Parietal lobe (tissue), 2 donors: ENCODE data around the genes OR5AP2, OR9G1, PRG2, SLC43A1 and OR5B17.

DNA sequence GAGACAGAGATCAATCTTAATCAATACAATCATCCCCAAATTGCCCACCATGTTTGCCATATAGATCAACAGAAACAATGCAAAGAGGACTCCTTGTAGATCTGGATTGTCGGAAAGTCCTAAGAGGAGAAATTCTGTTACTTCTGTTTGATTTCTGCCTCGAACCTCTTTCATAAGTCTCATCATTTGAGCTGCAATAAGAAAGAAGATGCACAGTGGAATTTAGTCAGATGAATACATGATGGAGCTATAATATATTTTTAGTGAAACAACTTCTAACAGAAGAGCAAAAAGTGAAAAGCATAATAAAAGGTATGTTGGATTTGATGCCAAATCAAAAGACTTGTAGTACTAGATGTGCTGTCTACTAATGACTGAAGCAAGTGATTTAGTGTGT, at the start of gene OR5AP2:
TSS of gene OR5AP2 (minus strand) at position 183 of the 397 bp plus-strand sequence.
- RAMPAGE, long total RNA: no peak

DNA sequence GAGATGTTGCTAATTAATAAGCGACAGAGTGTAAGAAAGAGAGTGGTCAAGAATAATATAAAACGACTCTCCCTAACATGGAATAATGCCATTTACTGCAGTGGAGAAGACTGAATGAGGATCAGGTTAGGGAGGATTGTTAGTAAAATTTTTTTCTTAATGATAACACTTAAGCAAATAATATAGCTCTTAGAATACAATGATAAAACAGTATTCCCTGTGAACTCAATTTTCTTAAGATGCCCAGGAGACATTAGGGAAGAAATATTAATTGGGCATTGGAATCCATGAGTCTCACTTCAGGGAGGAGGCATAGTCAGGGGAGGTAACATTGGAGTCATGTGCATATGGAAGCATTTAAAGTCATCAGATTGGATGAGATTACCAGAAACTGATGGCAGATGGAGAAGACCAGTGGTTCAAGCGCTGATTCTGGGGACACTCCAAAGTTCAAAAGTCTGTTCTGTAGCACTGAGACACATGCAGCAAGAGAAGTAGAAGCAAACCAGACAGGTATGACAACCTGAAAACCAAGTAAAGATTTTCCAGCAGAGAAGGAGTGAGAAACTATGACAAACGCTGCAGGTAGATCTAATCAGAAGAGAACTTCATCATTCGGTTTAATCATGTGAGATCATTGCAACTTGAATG, at the start of gene OR9G1:
TSS of gene OR9G1 (plus strand) at position 418 of the 651 bp plus-strand sequence.
- RAMPAGE, long total RNA: no peak

DNA sequence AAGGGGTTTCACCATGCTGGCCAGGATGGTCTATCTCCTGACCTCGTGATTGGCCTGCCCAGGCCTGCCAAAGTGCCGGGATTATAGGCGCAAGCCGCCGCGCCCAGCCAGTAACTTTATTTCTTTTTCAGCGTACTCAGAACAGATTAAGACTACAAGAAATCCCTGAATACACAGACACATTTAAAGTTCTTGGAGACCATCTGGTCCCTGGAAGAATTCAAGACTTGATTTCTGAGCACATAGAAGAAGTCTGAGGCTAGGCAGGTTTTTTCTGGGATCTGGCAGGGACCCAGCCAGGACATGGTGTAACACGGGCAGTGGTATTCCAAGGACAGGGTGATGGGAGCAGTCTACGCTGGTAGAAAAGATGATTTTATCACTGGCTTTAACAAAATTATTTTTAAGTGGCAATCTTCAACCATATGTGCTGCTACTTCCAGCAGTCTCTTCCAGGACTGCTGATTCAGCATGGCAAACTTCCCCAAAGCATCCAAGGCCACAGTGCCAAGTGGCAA, 105.3 kb upstream of the OR5AK2 start:
- RAMPAGE, long total RNA: no peak

DNA sequence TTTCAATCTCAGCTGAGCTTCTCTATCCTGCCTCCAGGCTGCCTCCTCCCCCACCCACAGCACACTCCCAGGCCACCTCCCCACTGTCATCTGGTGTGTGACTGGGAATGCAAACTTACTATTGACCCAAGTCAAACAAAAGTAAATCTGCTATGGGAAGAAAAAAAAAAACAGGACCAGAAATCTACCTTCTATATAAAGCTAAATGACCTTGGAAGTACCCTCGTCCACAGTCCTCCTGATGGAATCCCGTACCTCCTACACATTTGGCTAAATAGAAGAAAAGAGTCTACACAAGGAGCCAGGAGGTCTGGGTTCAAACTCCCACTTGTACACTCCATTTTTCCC, 3.6 kb downstream of the TNKS1BP1 start:
- RAMPAGE, long total RNA: no peak

DNA sequence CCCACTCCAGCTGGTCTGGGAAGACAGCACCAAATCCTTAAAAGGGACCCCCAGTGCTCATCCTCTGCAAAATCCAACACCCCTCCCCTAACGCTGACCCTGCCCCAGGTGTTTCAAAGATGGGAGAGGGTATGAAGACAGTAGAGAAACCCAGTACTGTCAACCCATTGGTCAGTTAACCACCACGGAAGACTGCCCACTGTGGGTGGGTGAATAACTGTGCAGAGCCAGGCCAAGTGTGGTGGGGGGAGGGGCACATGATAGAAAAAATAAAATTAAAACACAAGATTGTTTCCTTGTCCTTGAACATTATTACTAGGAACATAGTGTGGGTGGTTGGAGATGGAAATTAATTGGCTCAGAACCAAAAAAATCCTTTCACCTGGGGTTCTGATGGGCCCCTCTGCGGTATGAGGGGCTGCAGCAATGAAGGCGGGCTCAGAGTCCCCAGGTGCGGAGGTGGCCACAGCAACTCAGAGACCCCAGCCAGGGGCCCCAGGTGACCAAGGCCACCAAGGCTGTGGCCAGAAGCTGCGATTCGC, 1.2 kb downstream of the TNKS1BP1 start:
- RAMPAGE, long total RNA: no peak

DNA sequence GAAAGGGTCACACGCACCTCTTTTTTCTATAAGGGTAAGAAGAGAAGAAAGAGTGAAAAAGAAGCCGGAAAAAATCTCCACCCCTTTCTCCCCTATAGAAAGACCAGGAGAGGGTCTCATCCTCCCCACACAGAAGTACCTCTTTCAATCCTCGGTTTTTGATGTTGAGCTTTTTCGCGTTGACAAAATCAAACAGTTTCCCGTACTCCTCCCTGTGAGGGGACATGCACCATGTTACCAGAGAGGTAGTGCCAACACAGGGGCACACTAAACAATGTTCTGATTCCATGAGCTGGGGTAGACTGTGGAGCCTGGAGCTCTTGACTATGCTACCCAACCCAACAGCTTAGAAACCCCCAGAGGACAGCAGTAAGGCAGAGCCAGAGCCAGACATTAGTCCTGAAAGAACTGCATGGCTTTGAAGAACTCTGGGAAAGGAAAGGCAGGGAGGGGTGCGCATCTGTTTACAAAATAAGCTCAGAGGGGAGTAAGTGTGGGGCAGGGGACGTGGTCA, 4.9 kb downstream of the SSRP1 start:
- RAMPAGE, long total RNA: no peak

DNA sequence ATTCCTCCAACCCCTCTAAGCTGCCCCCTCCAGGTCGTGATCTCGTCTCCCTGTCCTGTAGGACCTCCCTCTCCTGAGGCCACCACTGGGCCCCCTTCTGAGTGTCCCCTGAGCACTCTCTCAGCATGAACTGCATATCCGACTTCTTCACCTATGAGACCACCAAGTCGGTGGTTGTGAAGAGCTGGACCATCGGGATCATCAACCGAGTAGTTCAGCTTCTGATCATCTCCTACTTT, 193 bp downstream of the P2RX3 start:
- RAMPAGE, long total RNA: no peak

- RAMPAGE, long total RNA: no peak
Measured at GRCh38 chr11:57390344-57390899, at the start of gene PRG2. PRG2 (minus strand) TSS chr11:57390650.

DNA sequence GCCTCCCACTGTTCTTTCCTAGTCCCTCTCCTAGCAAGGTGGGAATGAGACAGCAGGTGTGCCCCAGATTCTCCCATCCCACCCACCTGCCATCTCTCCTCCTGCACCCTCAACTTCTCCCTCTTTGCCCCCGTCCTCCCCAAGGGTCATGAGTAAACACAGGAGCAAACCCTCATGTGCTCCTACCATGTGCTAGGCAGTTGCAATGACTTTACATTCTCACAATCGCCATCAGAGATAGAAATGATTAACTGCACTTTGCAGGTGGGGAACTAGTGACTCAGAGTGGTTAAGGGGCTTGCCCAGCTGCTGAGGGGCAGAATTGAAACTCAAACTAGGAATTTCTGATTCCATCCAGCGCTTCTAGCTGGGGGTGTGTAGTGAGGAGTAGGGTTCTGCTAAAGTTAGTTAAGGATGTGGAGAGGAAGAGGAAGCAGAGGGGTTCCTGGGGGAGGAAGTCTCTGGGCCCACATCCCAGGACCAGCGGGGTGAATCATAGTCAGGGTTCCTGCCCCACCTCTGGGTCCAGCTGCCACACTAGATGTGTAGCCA, 15.9 kb upstream of the PRG2 start:
- RAMPAGE, long total RNA: no peak

DNA sequence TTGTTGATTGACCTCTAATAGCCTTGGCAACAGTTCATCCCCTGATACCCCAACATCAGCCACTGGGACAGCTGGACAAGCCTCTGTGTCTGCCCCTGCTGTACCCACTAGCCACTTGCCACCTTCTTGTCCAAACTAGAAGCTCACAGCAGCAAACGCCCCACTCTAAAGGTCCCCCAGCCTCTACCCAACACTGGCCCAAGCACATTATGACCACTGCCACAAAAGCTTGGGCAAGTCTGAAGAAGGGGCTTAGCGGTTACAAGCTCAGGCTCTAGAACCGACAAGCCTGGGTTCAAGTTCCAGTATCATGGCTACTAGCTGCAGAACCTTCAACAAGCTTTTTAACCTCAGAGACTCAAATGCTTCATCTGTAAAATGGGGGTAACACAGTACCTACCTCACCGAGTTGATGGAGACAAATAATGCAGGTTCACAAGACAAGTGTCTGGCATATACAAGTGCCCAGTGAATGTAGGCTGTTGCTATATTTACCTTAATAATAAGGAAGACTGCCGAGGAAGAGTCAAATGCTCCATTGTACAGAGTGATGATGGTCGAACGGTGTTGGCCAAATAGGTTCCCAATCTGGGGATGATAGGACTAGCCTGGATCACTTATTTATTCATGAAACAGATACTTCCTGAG, 6.3 kb downstream of the SLC43A3 start:
- RAMPAGE, long total RNA: no peak

DNA sequence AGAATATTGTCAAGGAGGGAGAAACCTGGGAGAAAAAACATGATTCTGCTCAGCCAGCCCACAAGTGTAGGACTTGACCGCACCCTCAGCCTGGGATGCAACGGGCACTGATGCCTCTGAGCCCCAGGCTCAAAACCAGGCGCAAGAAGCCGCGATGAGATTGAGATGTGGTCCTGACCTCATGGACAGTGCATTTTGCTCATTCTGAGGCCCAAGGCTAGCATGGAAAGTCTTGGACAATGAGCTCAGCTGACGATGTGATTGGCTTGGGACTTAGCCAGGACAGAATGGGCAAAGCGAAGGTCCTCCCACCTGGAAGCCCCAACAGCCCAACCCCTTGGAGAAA, 2.9 kb downstream of the SLC43A3 start:
- RAMPAGE, long total RNA: no peak

- RAMPAGE, long total RNA: no peak
Measured at GRCh38 chr11:57459778-57460232, 523 bp upstream of the RTN4RL2 start.

DNA sequence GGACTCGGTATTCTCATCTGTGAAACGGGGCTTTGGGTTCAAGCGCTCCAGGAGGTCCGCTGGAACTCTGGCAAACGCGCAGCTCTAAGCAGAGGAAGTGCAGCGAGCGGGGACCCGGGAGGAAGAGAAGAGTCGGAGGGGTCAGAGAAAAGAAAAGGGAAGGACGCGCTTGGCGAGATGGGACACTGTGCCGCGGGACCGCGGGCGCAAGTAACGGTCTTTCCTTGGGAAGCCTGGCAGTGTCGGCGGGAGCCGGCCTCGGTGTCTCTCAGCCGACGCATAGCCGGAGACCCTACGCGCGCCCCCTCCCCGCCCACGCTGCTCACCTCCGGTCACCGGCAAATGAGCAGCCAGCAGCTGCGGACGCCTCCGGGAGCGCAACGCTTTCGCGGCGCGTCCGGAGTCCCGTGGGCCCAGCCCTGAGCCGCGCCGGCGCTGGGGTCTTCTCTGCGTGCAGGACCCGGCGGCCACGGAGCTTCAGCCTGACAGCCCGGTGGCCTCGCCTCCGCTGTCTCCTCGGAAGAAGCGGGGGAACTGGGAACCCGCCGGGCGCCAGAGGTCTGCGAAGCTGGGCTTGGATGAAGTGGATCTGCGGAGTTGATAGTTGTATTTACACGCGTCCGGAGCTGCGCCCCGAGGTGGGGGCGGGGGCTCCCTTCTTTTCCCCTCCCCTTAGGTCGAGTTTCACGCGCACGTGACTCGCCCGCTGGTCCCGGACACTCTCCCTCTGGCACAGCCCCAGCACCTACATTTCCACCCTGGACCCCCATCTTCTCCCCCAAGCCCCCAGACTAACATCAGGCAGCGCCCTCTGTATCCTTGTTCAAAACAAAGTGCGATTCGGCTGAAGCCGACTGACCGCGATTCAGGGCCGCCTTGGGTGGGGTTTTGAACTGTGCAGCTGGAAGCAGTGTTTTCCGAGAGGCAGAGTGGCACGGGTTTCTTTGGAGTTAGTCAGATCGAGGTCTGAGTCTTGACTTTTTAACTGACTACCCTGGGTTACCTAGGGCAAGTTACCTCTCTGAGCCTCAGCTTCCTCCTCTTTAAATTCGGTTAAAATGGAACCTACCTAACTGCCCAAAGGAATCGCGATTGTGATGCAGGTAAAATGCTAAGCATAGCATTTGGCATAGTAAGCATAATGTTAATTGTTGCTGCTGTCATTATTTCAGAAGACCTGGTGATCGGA, at the start of gene SLC43A1:
TSS of gene SLC43A1 (minus strand) at position 585 of the 1,189 bp plus-strand sequence.
- RAMPAGE, long total RNA: no peak

DNA sequence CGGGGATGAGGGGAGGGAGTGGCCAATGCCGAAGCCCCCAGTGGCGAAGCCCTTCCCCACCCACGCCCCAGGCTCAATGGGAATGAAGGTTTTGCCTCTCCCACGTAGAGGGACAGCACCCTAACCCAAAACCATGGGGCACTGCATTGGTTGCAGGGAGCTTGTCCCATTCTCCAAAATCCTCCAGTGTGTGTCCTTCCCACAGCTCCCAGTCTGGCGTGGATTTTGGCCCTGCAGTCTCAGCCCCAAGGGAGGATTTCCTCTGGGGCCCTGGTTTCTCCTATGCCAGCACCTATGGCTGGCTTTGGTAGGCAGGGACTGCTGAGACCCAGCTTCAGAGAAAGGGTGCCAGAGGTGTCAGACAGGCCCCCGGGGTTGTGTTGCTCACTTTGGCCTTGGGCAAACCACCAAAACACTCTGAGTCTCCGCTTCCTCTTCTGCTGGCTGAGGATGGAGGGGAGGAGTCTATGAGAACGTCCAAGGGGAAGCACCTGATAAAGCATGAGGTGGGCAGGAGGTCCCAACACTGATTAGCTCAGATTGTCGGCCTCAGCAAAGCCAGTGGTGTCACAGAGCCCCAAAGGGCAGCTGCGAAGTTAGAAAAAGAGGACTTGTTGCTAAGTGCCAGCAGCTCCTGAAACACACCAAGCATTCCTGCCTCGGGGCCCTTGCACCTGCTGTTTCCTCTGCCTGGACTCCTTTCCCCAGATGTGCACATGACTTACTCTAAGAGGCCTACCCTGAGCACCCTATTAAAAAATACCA, 10.4 kb downstream of the SMTNL1 start:
- RAMPAGE, long total RNA: no peak

GRCh38 chr11:57569271-57569871, 1.9 kb upstream of the UBE2L6 start:
- RAMPAGE, long total RNA: no peak

DNA sequence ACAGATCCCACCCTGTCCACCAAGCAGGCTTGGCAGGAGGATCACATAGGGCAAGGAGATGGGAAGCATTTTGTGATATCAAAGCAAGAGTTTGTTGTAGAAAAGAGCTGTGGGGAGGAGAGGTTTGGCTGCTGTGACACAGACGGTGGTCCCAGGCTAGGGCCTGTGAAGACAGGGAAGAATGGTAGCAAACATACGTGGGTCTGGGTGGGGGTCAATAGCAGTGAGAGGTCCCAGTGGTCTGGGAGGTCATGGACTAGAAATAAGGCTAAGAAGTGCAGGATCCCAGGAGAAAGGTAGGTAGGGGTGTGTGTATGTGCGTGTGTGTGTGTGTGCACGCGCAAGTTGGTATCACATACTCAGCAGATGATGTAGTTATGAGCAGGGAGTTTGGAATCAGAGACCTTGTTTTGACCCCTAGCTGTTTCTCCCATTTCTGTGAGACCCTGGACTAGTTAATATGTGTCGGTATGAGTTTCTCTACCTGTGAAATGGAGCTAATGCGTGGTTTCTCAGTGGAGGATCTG, 1.2 kb downstream of the SERPING1 start:
- RAMPAGE, long total RNA: no peak

DNA sequence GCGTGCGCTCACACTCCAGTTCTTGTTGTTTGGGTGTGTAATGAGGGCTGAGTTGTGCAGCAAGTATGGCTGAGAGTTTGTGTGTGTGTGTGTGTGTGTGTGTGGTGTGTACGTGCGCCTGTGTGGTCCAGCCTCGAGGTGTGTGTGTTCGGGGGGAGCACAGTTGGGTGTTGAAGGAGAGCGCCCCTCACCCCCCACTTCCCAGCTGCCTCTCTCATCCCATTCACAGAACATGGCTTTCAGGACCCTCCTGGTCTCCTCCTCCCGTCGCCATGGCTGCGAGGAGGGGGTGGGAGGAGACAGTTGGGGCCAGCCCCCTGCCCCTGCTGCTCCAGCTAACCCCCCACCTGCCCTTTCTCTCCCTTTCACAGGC, 10.6 kb downstream of the YPEL4 start:
- RAMPAGE, long total RNA: no peak

DNA sequence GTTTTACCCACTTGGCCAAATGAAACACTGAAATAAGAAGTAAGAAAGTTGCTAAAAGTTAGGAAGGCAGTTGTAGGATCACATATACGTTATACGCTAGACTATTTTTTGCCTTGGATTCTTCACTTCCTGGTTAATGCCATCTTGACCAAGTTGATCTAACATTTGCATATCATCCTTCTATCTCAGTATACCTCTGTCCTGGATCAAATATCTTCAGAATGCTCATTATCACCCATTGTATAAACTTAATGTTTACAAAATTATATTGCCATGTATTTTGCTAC, 893 bp downstream of the ZDHHC5 start:
- RAMPAGE, long total RNA: no peak

- RAMPAGE, long total RNA: no peak
Measured at GRCh38 chr11:58165573-58165826, 23.4 kb upstream of the OR9Q2 start.

- RAMPAGE, long total RNA: no peak
Measured at GRCh38 chr11:58358887-58359291, at the start of gene OR5B17. OR5B17 (minus strand) TSS chr11:58359069.